SEM (cell line): Measurements from ENCODE around the genes TMEM61 and PRKAA2.

DNA sequence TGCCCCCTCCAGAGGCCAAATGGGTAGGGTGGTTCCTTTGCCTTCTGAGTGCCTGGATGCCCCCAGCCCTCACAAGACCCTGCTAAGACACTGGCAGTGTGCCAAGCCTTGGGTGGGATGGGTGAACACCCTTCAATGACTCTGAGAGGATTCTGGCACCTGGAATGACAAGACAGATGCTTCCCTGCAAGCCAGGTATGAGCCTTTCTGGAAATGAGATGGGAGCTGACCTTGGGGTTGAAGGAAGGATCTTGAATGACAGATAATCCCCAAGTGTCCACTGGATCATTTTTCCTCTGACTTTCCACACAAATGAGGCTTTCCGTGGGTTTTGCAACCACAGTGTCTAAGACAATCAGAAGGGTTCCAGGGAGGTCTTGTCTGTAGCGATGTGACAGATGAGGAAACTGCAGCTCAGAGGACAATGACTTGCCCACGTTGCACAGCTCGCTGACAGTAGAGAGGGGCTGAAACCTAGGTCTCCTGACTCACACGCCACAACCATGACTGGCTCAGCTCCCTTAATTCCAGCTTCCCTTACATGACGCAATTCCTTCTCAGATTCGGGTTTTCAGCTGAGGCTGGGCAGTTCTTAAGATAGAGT lies 36.5 kb downstream of the DHCR24 start:
- PRO-cap = no peak

- PRO-cap = no peak
These were observed 27.8 kb downstream of the DHCR24 start for GRCh38 chr1:54859142-54859562.

- PRO-cap = no peak
These were observed 18.0 kb downstream of the DHCR24 start for GRCh38 chr1:54869040-54869379.

DNA sequence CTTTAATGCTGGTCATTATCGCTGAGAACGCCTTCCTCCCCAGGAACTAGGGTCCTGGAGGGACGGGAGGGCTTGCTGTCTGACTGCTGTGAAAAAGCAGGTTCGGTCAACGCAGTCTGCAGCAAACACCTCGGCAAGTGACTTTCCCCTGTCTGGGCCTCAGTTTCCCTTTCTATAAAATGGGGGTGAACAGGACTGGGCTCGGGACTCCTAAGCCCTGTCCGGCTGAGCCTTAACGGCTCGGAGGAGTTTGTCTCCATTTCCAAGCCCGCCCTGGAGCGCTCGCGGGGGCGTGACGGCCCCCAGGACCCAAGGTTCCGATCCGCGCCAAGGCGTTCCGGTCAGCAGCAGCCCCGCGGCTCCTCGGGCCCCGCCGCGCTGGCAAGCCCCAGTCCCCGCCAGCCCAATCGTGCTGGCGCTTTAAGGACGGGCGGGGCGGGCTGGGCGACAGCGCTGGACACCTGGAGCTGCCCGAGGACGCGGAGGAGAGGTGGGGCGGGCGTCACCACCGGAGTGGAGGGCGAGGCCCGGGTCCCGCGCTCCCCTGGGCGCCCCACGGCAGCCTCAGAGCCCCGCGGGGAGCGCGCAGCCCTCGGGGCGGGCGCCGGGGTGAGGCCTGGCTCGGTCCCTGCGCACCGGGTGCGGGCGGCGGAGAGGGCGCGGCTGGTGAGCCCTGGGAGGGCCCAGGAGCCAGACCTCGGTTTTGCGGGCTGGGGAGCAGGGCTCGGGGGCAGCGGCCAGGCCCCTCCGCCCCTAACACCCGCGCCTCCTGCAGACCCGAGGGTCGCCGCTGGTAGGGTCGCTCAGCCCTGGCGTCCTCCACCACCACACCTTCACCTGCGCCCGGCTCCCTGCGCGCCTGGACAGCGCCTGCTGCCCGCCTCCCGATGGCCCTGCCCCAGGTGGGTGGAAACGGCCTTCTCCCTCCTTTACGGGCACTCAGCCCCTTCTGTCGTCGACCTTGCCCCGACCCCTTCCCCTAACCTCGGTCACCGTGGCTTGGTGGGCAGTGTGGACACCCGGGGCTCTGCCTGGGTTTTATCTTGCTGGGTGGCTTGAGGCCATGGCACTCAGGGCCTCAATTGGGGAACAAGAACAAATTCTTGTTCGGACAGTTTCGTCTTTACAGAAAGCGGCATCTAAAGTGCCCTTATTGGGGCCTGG lies at the start of gene TMEM61:
Gene TMEM61 (plus strand): TSS at position 450 of the 1,164 bp plus-strand sequence.
- PRO-cap = no peak

DNA sequence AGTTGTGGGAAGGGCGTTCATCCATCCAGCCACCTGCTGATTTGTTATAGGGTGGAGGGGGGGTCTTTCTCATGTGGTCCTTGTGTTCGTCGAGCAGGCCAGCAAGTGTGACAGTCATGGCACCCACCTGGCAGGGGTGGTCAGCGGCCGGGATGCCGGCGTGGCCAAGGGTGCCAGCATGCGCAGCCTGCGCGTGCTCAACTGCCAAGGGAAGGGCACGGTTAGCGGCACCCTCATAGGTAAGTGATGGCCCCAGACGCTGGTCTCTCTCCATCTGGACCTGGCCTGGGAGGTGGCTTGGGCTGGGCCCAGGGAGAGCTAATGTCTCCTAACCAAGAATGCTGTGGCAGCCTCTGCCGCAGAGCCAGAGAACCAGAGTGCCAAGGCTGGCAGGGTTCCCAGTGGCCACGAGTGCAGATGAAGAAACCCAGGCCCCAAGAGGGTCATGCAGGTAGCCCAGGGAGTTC lies 13.2 kb downstream of the PCSK9 start:
- PRO-cap = no peak

- PRO-cap = no peak
These were observed 113.9 kb upstream of the USP24 start for GRCh38 chr1:55328979-55329599.

GRCh38 chr1:55428993-55429286 lies 213.8 kb upstream of the USP24 start:
- PRO-cap = no peak

DNA sequence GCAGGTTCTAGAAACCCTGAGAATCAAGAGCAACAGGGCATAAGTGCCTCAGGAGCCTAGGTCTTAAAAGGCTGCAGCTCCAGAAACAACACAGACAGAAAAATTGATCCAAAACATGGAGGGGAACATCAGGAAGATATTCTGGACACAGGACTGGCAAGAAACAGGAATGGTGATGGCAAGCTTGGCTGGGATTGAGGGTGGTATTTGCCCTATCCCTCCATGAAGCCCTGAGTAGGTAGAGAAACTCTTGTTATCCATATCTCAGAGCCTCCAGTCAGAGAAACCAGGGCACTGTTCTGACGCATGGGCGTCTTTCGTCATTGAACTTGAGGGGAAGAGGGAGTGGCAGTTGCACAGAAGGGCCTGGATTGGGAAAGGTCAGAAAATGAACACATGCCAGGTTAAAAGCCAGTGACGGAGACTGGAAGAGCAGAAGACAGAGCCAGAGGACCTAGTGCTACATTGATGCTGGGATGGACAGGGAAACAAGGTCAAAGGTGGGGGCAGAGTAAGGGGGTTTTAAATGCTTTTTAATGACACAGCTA lies 516.8 kb downstream of the PLPP3 start:
- PRO-cap = no peak

DNA sequence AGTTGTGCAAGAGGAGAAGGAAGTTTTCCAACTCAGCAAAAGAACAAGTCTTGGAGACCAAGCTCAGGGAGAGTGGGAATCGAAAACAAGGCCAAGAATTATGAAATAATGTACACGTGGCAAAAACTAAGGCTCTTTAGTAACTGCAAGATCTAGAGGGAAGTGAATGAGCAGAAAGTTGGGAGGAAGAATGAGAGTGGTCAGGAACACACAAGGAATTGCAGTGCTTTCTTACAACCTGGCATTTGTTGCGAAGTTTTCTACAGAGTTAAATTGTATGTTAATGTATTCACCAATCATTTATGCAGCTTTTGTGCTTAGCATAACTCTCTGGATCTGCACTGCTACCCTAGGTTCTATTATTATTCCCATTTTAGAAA lies 323.4 kb downstream of the PLPP3 start:
- PRO-cap = no peak

- PRO-cap = no peak
These were observed 130.4 kb downstream of the PLPP3 start for GRCh38 chr1:56448755-56449535.

DNA sequence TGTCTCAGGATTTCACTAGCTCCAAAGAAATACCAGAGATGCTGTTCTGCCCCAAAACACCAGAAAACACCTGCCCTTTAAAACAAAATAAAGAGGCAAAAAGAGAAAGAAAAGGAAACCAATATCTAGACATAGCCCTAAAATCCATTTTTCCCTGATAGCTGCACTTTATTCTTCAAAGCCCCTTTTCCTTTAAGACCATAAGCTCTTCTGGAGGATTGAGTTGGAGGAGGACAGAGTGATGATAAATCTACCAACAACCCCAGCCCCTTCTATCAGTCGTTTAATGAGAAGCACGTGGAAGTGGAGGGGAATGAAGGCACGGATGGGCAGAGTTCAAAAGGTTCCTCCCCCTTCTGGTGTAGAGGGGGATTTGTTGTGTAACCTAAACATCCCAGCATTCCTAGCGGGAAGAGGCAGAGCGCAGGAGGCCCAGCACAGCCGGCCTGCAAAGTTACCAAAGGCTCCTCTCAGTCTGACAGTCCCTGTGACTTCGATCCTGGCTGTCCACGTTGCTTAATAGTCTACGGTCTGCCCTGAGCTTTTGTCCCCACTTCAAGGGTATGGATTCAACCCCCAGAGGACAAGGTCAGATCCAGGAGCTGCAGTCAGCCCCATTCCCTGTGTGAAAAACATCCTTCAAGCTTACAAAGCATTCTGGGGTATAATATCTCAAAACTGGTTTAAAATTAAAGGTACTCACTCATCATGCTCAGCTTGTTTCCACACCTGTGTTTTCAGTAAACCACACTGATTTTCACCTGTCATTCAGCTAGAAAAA lies 118.1 kb downstream of the PLPP3 start:
- PRO-cap = no peak

GRCh38 chr1:56529246-56529602 lies 50.1 kb downstream of the PLPP3 start:
- PRO-cap = no peak

- PRO-cap = no peak
These were observed 48.7 kb downstream of the PLPP3 start for GRCh38 chr1:56530517-56531283.

- PRO-cap = no peak
These were observed 43.6 kb downstream of the PLPP3 start for GRCh38 chr1:56535344-56536519.

- PRO-cap = no peak
These were observed 4.6 kb downstream of the PLPP3 start for GRCh38 chr1:56574814-56575013.

DNA sequence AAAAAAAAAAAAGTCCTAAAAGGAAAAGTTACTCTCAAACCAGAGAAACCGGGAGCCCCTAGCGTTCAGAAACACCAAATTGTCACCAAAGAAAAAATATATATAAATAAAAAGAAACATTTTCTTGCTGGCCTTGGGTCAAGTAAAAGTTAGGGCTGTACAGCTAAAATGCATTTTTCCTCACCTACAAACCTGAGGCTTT lies 267 bp upstream of the PLPP3 start:
- PRO-cap = no peak

DNA sequence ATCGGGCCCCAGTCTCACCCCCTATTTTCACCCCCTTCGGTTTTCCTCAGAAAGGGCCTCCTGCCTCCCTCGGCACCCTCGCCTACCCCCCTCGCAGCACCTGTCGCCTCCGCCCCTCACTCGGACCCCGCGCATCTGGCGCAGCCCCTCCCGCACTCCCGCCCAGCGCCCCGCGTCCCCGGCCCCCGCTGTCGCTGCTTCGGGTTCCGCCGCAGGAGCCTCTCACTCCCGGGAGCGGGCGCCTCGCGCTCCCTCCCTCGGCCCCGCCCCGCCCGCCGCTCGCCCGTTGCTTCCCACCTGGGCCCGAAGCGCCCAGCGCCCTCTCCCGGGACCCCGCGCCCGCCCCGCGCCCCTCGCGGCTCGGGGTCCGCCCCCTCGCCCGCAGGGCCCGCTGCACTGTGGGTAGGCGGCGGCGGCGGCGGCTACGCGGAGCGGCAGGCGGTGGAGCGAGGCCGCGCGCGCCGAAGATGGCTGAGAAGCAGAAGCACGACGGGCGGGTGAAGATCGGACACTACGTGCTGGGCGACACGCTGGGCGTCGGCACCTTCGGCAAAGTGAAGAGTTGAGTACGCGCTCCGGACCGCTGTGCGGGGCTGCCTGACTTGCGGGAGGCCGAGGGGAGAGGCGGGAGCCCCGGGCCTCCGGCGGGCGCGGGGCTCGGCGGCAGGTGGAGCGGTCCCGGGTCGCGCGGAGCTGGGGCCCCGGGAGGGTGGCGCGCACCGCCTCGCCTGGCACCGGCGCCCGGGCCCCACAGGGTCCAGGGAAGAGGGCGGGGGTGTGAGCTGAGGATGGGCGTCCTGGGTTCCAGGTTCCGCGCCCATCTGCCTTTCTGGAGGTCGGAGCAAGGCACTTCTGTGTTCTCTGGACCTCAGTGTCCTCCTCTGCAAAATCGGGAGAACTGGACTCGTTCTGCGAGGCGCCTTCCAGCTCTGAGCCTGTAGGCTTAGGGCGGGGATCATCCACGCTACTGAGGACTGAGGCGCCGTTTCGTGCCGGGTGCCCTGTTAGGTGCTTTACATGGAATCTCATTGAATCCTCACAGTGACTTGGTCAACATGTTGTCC lies at the start of gene PRKAA2:
Gene PRKAA2 (plus strand): TSS at position 394 of the 1,064 bp plus-strand sequence.
- PRO-cap = no peak

- PRO-cap = no peak
These were observed 405 bp downstream of the FYB2 start for GRCh38 chr1:56818788-56819209.

DNA sequence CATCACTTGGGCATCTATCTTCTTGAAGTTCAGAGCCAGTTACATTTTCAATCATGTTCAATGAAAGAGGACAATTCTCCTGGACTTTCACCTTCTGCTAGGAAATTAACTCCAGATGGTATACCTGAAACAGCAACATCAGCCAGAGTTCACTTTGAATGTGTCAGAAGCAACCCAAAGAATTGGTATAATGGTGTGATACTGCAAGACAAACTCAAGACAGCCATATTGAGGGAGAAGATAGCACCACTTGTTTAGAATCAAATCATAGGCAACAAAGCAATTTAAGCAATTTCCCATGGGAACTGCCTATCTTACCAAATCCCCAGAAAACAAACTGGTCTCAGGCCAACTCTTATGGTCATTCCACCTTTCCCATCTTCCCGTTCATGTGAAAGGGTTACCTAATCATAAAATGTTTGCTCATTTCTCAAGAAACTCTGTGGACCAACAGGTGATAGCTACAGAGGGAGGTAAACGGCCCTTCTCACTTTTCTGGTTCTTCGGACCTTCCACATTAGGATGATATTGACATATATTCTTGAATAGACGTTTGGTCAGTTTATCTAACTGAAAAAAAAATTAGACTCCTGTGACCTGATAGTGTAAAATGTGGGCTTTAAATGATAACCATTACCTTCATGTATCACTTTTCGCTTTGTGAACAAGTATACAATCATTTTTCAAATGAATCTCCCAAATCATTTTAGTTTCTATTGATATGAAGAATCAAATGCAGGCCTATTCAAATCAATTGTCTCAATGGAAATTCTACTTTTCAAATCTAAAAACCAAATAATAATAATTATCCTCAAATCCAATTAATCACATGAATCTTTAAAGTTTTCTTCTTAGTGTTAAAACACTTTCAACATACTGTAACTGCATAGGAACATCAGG lies 29.9 kb upstream of the C8B start:
- PRO-cap = no peak

GRCh38 chr1:57034765-57035090 lies 68.9 kb upstream of the C8B start:
- PRO-cap = no peak